Cerebral cortex (tissue), 2 donors: ENCODE results near the genes CLDN17, KRTAP24-1, KRTAP13-2, KRTAP15-1, KRTAP19-4 and KRTAP6-1.

DNA sequence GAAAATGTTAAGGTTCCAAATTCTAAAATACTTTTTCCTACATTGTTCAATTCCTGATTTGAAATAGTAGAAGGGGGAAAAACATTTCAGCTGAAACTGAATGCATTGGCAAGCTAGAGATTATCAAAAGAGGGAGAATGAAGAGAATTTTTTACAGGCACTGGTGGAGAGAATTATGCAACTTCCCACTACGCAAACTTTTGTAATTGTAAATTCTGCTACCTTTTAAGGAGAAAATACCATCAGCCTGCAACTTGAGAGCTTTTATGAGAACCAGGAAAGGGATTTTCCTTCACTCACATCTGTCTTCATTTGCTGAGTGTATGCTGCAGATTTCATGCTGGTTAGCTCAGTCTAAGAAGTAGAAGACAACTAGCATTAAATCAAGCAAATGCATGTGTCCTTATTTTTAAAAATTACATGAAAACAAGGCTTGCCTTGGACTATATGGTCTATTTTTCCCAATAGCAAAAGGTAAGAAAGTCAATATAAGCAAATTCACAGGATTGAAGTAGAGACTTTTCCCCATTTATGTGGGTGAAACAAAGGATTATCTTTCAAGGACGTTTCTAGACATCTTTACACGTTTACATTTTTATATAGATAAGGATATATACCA is 43.6 kb downstream of the ADAMTS1 start:
- PRO-cap, 2 experiments = no peak in any of the 2 experiments

GRCh38 chr21:26839372-26840193 is 5.6 kb downstream of the ADAMTS1 start:
- PRO-cap, 2 experiments = no peak in any of the 2 experiments

- PRO-cap, 2 experiments = no peak in any of the 2 experiments
These were observed 340.4 kb upstream of the ADAMTS5 start for GRCh38 chr21:27307253-27307779.

DNA sequence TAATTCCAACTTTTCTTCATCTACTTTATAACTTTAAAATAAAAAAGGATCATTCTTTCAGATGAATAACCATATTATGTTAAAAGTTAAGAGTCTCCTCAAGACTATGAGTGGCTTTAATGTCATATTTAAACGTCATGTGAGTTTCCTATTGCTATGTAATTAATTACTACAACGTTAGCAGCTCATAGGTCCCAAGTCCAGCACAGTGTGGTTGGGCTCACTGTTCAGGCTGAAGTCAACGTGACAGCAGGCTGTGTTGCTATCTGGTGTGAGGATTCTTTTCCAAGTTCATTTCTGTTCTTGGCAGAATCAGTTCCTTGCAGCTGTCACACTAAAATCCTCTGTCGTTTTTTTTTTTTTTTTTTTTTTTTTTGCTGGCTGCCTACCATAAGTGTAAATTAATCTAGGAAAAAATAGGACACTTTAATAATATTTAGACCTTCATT is 785.9 kb downstream of the N6AMT1 start:
- PRO-cap, 2 experiments = no peak in any of the 2 experiments

DNA sequence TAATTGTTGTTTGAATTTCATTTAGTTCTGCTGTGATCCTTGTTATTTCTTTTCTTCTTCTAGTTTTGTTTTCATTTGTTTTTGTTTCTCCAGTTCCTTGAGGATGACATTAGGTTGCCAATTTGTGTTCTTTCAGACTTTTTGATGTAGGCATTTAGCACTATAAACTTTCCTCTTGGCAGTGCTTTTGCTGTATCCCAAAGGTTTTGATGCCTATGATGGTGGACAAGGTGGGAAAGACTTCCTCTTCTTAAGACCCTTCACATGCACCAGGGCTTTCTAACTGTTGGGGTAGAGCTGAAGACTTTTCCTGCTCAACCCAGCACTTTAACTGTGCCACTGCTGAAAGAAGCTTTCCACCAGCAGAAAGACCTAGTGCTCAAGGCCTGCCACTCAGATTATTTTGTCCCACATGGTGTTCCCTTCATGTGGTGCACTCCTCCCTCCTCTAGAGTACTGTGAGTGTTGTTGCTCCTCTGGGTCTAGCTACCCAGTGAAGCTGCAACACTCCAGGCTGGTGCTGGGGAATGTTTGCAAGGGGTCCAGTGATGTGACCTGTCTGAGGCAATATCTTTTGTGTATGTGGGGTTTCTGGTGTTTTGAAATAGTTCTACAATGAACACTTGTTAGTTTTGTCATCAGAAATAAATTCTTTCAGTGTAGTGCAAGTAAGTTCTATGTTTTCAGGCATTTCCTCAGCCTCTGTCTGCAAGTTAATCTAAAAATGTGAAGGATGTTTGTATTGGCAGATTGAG is 509.6 kb downstream of the N6AMT1 start:
- PRO-cap, 2 experiments = no peak in any of the 2 experiments

- PRO-cap, 2 experiments = no peak in any of the 2 experiments
These were observed 194.2 kb downstream of the N6AMT1 start for GRCh38 chr21:28690798-28691463.

DNA sequence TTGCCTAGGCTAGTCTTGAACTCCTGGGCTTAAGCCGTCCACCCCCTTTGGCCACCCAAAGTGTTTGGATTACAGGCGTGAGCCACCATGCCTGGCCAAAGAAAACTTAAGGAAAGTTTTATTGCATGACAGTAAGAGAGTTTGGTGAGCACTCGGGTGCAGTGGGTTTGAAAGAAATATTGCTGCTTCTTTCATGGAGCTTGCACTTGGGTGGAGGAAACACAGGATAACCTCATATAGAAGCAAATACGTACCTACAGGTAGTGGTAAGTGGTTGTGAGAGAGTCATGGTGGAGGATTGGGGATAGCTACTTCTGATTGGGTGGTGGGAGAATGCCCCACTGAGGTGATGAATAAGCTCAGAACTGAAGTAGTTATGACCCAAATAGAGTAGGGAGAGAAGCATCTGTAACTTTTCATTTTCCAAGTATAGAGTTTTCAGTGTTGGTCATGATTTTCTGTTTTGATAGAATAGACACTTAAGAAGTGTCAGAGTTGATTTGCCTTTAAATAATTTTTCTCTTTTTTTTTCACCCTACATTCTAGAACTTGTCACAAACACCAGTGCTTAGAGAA is 13.4 kb downstream of the USP16 start:
- PRO-cap, 2 experiments = no peak in any of the 2 experiments

DNA sequence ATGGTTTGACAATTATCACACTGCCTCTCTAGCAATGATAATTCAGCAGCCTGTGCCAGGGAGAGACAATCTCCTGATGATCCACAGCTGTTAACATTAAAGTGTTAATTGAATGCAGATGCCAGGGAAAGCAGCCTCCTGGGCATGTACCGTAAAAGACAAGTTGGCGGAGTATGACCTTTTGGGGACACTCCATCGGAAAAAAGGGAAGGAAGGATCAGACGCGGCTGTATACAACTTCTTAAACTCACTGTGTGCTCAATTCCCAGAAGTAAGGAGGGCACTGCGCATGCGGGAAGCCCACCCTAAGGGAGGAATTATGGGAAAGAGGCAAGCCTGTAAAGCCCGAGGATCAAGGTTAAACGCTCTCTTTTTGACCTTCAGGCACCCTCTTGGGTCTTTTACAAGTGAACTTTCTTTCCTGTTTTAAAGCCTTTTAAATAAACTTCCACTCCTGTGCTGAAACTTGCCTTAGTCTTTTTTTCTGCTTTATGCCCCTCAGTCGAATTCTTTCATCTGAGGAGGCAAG is 62.7 kb downstream of the MAP3K7CL start:
- PRO-cap, 2 experiments = no peak in any of the 2 experiments

DNA sequence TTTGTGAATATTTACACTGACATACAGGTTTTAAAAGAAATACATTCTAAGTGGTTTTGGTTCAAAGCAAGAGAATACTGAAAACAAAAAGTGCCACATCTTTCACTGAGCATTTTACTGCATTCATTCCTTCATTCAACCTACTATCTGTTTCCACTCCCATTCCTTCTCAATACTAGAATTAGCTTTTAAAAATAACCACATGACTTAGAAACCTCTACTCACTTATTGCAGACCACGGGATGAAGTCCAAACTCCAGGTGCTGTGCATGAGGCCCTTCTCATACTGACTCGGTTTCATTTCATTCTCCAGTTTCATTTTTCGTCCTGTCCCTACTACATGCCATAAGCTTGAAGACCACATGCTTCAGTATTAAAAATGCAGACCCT is 2.3 kb upstream of the BACH1 start:
- PRO-cap, 2 experiments = no peak in any of the 2 experiments

GRCh38 chr21:29302032-29303054 is 3.6 kb downstream of the BACH1 start:
- PRO-cap, 2 experiments = no peak in any of the 2 experiments

GRCh38 chr21:29303211-29303624 is 4.5 kb downstream of the BACH1 start:
- PRO-cap, 2 experiments = no peak in any of the 2 experiments

DNA sequence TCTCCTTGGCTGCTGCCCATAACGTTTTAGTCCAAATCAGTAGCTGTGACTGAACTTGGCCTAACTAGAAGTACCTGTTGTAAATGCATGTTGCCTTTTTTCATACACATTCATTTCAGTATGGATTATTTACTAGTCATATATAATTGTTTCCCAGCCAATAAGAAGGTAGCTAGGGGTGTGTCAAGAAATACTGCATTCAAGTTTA is at the start of gene CLDN17:
Gene CLDN17 (minus strand): TSS at position 89 of the 208 bp plus-strand sequence.
- PRO-cap, 2 experiments = no peak in any of the 2 experiments

GRCh38 chr21:30282821-30283034 is at the start of gene KRTAP24-1:
TSS of gene KRTAP24-1 (minus strand) at chr21:30282950.
- PRO-cap, 2 experiments = no peak in any of the 2 experiments

DNA sequence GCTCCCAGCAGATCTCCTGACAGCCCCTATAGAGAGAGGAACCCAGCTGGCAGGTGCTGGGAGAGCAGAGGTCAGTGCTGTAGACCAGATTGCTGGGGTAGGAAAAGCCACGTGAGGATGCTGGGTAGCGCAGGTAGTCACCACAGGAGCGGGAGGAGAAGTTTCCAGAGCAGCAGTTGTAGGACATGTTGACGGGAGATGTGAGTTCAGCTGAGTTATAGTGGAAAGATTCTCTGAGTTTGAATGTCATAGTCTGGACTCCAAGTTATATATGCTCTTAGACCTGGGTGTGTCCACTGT is at the start of gene KRTAP13-2:
Gene KRTAP13-2 (minus strand): TSS at position 245 of the 300 bp plus-strand sequence.
- PRO-cap, 2 experiments = no peak in any of the 2 experiments

DNA sequence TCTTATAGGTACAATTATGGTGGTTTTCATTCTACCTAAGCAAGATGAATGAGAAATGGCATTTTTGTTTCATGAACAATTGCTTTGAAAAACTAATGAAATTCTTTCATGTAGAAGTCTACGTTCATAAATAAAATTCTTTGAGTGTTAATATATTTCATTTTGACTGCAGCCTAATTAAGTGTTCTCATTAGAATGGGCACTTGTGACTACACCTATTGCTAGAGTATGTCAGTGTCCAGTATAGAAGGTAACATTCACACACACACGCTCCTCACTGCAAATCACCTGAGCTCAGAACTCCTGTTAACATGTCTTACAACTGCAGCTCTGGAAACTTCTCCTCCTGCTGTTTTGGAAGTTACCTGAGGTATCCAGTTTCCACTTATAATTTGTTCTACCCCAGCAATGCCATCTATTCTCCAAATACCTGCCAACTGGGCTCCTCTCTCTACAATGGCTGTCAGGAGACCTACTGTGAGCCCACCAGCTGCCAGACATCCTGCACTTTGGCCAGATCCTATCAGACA is at the start of gene KRTAP15-1:
Gene KRTAP15-1 (plus strand): TSS at position 259 of the 530 bp plus-strand sequence.
- PRO-cap, 2 experiments = no peak in any of the 2 experiments

GRCh38 chr21:30496882-30497384 is at the start of gene KRTAP19-4:
TSS of gene KRTAP19-4 (minus strand) at chr21:30497165.
- PRO-cap, 2 experiments = no peak in any of the 2 experiments

- PRO-cap, 2 experiments = no peak in any of the 2 experiments
These were observed at the start of gene KRTAP6-1 for GRCh38 chr21:30613862-30614201. TSS of gene KRTAP6-1 (minus strand) at chr21:30613930.

DNA sequence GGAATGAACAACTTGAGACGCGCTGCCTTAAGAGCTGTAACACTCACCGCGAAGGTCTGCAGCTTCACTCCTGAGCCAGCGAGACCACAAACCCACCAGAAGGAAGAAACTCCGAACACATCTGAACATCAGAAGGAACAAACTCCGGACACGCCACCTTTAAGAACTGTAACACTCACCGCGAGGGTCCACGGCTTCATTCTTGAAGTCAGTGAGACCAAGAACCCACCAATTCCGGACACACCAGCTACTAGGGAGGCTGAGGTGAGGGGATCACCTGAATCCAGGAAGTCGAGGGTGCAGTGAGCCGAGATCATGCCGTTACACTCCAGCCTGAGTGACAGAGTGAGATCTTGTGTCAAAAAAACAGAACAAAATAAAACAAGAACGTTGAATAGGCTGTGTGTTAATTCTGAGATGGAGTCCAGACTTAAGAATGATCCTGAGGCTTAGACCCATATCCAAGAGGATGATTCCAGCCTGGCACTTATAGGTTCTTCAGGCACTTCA is 4.3 kb upstream of the SOD1 start:
- PRO-cap, 2 experiments = no peak in any of the 2 experiments

- PRO-cap, 2 experiments = no peak in any of the 2 experiments
These were observed 17.0 kb downstream of the SOD1 start for GRCh38 chr21:31676267-31677062.

GRCh38 chr21:31677134-31678027 is 17.9 kb downstream of the SOD1 start:
- PRO-cap, 2 experiments = no peak in any of the 2 experiments